GM23248 (cell line): Measurements from ENCODE around the gene TIGIT.

DNA sequence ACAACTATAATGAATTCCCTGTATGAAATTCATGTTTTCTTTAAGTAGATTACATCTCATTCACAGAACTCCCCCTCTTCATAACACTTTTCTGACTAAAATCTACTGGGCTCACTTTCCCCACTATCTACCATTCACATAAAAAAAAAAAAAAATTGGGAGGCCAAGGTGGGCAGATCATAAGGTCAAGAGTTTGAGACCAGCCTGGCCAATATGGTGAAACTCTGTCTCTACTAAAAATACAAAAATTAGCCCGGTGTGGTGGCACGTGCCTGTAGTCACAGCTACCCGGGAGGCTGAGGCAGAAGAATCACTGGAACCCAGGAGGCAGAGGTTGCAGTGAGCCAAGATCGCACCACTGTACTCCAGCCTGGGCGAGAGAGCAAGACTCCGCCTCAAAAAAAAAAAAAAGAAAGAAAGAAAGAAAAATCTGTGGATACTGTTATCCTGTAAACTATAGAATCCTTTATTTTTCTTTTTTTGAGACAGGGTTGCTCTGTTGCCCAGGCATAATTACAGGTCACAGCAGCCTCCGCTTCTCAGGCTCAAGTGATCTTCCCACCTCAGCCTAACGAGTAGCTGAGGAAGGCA, 19.6 kb downstream of the NAA50 start:
- RAMPAGE, long total RNA = no peak

- RAMPAGE, long total RNA = no peak
Measured at GRCh38 chr3:113783994-113784516, 37.2 kb downstream of the ATP6V1A start.

- RAMPAGE, long total RNA = no peak
Measured at GRCh38 chr3:114057324-114057808, 829 bp downstream of the QTRT2 start.

GRCh38 chr3:114293419-114294482, at the start of gene TIGIT:
TIGIT (plus strand) TSS chr3:114294028.
- RAMPAGE, long total RNA = no peak

GRCh38 chr3:114295936-114296227, 2.1 kb downstream of the TIGIT start:
- RAMPAGE, long total RNA = no peak

GRCh38 chr3:114299380-114299912, 5.6 kb downstream of the TIGIT start:
- RAMPAGE, long total RNA = no peak

GRCh38 chr3:114334936-114335815, 41.3 kb downstream of the TIGIT start:
- RAMPAGE, long total RNA = no peak

- RAMPAGE, long total RNA = no peak
Measured at GRCh38 chr3:114362607-114363180, 68.9 kb downstream of the TIGIT start.

GRCh38 chr3:114380007-114380933, 86.4 kb downstream of the TIGIT start:
- RAMPAGE, long total RNA = no peak

GRCh38 chr3:114449139-114449956, 155.5 kb downstream of the TIGIT start:
- RAMPAGE, long total RNA = no peak

- RAMPAGE, long total RNA = no peak
Measured at GRCh38 chr3:114474869-114475386, 181.1 kb downstream of the TIGIT start.

DNA sequence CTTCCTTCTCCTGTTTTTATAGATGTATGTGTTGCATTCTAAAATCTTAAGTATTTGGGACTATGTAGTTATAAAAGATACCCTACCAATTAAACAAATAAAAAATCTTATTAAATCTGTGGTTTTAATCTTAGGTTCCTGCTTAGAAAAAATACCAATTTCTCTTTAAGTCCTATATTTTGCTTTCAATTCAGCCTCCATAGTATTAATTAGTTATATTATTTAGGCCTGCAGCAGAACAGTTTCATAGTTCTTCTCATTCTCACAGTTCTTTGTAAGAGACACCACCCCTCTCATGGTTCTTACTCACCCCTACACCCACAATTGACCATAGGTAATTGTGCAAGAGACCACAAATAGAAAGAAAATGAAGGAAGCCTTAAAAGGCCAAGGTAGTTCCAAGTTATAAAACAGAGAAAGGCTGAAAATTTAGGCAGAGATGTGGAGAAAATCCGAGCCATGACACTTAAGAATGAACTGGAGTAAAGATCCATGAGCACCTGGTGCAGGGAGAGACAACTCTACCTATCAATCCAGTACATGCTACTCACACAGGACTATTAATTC, 415.3 kb downstream of the TIGIT start:
- RAMPAGE, long total RNA = no peak

DNA sequence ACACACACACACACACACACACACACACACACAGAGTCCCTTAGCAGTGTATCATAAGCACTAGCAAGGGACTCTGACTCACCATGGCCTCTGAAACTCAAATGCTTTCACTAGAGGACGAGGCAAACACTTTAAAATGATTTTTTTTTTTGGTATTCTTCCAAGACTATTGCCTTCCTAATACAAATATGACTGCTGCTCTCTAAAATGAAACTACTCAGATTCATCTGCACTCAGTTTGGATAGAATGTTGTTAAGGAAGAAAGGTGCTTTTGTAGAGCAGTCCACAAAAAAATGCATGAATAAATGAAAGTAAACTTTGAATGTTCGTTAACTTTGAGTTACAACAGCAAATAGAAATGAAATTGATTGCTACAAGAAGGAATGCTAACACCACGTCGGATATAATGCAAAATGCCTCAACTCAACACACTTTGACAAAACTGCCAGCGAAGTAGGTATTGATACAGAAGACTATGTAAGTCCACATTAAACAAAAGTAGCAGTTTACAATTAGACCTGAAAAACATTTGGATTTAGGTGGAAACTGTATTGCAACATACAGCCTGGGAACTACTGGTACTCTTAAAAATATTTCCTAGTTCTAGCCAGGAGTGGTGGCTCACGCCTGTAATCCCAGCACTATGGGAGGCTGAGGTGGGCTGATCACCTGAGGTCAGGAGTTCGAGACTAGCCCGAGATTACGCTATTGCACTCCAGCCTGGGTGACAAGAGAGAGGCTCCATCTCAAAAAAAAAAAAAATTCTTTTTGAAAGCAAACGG, 246.4 kb downstream of the ZBTB20 start:
- RAMPAGE, long total RNA = no peak

GRCh38 chr3:115023300-115023870, 123.7 kb downstream of the ZBTB20 start:
- RAMPAGE, long total RNA = no peak

DNA sequence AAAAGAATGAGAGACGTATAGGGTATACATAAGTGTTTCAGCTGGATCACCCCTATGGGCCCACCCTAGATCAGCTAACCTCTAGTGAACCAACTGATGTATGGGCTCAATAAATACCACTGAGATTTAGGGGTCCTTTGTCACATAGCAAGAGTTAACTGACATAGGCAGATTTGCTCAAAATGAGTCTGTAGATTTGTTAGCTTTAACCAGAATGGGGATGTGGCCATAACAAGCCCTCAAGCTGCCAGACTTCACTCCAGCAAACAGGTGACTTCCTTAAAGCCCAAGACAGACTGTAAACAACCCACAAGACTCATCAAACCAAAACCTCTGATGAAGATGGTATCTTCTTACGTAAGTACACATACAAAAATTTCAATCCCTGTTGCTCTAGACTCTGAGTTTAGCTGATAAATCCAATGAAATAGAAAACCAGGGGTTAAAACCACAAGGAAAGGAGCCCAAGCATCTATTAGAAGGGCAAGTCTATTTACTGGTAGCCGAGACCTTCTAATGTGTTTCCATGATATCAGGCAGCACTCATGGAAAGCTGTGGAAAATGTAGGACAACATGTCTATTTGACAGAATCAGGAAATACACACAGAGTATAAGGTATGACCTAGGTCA, 18.2 kb upstream of the ZBTB20 start:
- RAMPAGE, long total RNA = no peak

DNA sequence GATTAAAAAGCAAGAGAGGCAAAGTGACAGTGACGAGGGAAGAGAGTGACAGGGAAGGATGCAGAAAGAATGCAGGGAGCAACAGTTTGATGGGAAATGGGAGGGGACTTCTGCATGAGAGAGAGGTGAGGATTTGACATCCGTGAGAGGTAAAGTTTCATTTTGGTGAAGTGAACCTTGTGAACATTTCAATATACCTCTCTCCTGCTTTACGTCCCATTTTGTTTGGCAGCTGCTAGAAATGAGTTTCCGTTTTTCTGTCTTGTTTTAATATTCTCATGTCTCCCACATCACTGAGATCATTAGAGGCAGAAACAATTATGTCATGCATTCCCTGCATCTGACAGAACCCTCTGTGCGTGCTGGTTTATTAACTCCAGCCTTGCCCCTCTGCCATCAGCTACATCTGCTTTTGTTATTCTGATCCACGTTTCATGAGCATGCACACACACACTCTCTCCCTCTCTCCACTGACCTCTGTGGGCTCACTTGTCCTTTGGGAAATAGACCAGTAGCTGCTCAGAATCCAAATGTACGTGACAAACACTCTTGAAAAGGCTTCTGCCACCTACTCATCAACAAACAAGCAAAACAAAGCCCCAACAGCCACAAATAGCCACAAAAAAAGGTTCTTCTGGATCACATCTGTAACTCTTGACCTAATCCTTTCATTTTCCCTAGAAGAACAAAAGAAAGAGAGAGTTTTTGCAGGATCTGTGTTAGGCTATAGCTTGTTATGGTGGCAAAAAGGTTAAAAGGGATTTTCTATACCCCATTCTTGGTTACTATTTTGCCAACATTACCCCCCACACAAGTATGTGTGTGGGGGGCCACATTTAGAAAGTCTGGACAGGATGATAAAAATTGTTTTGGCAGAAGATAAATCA, 161.9 kb downstream of the GAP43 start:
- RAMPAGE, long total RNA = no peak

DNA sequence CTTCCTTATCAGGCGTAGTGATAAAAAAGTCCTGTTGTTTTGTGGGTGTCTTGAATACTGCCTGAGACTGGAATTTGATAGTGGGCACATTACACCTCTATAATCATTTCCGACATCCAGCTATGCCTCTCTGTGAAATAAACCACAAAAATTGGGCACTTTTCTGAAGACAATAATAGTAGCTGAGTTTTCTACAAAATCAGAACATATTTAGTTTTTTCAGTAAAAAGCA, 1059.8 kb upstream of the LSAMP start:
- RAMPAGE, long total RNA = no peak

- RAMPAGE, long total RNA = no peak
Measured at GRCh38 chr3:119297033-119297843, 3.1 kb downstream of the ARHGAP31 start.

GRCh38 chr3:119337197-119337809, 43.1 kb downstream of the ARHGAP31 start:
- RAMPAGE, long total RNA = no peak

DNA sequence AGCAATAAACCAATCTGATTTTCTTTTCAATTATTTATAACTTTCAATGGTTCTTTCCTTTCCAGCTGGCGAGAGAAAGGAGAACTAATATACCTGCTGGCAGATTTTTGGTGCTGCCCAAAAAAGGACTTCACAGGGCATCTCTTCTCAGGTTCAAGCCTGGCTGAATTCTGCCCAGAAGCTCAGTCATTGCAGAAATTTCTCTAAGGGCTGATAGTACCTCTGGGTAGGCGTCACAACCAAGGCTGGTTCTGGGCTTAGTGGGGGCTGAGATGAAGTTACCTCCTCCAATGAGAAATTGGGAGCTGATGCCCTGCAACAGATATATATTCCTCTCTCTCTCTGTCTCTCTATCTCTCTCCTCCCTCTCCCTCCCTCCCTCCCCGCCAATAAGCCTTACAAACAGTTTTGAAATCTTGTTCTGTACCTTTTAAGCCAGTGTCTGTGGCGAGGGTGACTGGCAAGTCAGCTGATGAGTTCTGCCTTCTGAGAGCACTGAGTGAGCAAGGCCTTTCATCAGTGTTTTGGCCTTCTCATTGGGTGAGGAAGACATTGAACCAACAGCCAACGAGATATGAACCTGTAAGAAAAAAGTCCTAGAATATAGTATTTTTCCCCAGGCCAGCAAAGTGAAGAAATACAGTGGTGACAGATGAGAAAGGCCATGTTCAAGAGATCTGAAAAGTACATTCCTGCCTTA, 45.6 kb downstream of the TMEM39A start:
- RAMPAGE, long total RNA = no peak